A375 (cell line): ENCODE measurements around a stretch of chr9.

- RAMPAGE, long total RNA, result no peak
Observed at GRCh38 chr9:116697805-116698325, 10.8 kb downstream of the TRIM32 start.

DNA sequence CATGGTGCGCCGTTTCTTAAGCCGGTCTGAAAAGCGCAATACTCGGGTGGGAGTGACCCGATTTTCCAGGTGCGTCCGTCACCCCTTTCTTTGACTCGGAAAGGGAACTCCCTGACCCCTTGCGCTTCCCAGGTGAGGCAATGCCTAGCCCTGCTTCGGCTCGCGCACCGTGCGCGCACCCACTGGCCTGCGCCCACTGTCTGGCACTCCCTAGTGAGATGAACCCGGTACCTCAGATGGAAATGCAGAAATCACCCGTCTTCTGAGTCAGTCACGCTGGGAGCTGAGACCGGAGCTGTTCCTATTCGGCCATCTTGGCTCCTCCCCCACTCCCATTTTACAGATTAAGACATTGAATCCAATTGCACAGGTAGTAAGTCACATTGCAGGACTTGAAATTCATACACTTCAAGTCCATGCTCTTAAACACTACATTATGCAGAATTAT, 343.1 kb downstream of the ASTN2 start:
- RAMPAGE, long total RNA, result no peak

- RAMPAGE, long total RNA, result no peak
Observed at GRCh38 chr9:117487597-117488270, 72.9 kb upstream of the ASTN2 start.

DNA sequence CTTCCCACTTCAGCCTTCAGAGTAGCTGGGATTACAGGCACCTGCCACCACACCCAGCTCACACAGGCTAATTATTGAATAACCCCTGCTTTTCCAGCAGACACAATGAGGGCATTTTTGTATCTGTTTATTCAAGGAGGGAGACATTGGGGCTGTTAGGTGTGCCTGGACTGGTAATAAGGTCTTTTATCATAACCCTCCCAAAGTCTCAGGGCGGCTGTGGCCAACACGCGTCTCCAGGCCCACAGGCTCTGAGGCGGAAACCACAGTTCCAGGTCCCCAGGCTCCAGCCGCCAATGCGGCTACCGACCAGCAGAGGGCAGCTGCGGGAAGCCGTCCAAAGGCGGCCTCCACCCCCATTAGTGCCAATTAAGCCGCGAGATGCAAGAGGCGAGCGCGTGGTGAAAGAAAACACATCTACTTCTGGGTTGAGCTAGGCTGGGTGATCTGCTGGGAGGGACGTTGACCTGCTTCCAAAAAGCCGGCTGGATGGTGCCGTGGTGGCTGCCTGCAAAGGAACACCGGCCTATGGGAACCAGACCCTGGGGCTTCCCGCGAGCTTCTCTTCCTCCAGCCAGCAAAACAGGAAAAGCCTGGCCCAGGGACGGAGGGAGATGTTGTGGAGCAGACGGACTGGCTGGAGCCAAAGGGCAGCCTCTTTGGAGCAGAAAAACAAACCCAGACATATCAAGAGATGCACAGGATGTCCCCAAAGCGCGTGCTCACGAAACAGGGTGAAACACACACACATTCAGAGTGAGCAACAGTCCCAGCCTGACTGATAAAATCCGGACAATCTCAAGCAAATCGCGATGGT, 186.9 kb upstream of the BRINP1 start:
- RAMPAGE, long total RNA, result no peak

- RAMPAGE, long total RNA, result no peak
Observed at GRCh38 chr9:120491203-120491667, 88.7 kb downstream of the CDK5RAP2 start.

DNA sequence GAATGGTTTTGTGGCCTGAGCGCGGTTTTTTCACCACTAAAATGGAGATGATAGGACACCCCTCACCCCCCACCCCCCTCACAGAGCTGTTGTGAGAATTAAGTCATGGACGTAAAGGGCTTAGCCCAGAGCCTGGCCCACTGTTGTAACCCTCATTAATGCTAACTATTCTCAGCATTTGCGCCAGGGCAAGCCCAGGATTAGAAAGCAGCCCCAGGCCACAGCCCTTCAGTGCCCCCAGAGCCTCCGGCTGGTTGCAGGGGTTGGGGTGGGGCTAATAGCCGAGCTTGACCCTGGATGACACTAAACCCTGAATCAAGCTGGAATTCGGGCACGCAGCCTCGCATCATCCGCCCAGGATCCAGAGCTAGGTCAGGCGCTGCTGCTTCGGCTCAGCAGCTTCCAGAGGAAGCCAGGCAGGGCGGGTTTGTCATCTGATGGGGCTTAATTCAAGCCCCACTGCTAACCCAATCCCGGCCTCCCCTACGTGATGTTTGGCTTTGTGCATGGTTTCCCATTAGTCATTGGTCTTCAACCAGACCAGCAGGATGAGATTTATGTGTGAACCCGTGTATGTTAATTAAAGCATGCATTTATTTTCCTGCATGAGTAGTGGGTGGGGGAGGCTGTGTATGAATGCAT, 1.2 kb upstream of the MEGF9 start:
- RAMPAGE, long total RNA, result no peak

- RAMPAGE, long total RNA, result no peak
Observed at GRCh38 chr9:120723528-120723939, 9.3 kb upstream of the MEGF9 start.

DNA sequence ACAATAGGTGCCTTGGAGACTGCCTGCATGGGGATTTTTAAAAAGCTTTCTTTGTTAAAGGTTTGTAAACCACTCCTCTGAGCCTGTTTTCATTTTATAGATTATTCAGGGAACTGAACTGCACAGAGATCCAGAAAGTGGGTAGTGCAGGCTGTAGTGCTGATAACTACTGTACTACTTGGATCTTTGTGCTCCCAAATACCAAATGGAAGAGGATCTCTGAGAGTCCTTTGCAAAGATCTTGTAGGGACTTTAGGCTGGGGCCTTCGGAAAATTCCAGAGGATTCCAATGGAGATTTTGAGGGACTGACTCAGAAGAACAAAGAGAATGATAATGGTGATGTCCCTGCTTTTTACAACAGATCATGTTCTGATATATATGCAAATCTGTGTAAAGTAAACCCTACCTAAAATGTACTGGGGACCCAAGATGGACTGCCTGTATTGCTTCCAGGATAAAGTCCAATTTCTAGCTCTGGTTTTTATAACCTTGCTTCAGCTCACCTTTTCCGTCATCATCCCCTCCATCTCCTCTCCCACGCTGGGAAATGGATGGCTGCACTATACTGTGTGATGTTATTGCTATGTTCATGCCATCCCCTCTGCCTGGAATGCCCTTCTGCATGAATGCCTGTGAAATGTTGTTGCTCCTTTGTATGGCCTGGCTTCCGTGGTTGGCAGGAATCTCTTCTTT, 9.6 kb upstream of the PSMD5 start:
- RAMPAGE, long total RNA, result no peak

GRCh38 chr9:120890111-120890794, 13.3 kb upstream of the PHF19 start:
- RAMPAGE, long total RNA, result no peak

DNA sequence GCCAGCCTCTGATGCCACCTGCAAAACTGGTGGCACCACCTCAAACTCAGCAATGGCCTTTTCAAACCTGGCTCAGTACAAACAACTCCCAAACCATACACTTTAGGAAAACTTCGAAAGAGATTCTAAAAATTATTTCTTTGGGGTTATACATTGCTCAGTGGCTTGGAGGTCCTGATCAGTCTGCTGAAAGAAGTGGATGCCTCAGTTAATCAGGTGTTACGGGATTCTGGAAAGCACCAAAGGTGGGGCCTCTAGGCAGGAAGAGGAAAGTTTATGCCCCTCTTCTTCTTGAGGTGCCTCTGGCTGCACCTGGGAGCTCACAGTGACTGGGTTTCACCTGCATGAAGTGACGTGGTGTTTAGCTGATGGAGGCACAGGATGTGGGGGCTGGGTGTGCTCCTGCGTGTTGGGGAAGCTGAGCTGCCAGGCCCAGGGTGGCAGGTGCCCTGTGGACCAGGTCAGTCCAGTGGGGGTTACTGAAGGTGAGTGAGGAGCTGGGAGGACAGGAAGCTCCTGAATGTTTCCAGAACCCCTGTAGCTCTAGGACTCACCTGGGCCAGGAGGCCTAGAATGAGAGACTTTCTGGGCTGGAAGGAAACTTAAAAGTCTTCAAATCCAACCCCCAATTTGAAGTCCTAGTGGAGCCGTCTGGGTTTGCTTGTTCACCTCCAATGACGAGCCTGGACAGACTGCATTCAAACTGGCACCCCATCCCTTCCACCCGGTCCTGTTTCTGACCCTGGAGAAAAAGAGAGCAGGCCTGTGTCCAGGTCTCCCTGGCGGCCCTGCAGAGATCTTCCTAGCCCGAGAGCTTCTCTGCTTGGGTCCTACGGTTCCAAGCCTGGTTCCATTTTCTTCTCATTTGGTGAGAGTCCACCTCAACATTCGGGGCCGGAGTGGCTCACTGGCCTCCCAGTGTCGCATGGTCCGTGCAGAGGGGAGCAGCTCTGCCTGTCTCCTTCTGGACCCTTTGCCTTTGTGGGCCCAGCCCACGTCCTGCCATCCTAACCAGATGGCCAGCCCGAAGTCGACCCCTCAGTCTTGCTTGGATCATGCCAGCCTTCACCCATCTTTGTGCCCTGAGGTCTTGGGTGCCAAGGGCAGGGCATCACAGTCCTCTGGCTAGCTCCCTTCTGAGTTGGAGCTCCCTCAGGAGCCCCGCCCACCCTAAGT, 22.4 kb downstream of the TRAF1 start:
- RAMPAGE, long total RNA, result no peak

DNA sequence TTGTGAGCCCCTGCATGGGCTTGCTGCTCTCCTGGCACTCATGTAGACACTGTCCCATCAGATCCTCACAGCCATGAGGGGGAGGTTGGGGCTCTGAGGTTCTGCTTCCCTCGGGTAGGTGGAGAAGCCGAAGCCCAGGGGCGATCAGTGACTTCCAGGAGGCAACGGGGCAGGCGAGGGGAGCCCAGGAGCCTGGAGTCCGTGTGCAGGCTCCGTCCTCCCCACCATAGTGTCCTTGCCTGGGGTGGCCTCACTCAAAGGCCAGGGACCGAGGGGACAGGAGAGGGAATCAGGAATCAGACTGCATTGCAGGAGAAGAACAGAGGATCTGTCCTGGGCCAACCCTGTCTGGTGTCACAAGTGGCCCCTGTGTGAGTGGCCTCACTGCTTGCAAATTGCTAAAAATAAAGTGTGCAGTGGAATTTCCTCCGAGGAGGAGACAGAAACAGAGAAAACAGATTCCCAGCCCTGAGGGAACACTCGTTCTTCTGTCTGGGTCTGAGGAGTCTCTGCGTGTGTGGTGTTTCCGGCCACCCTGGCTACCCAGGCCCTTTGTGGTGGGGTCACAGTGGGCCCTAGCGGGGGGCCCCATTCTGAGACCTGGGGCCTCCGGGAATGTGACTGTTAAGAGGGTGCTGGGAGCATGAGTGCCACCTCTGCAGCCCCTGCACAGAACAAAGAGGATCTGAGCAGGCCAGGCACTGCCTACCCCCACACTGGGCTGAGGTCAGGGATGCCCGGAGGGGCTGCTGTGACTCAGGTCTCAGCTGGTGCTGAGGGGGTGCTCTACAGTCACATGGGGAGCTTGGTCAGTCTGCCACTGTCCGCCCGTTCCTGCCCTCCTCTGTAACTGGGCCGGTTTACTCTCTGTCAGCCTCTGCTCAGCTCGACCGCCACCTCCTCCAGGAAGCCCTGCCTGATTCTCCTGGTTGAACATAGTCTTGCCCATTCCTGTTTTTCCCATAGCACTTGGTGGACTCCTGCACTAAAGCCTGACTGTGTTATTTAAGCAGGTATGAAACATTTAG, 7.5 kb downstream of the TRAF1 start:
- RAMPAGE, long total RNA, result no peak

GRCh38 chr9:120923719-120924220, 2.8 kb downstream of the TRAF1 start:
- RAMPAGE, long total RNA, result no peak

DNA sequence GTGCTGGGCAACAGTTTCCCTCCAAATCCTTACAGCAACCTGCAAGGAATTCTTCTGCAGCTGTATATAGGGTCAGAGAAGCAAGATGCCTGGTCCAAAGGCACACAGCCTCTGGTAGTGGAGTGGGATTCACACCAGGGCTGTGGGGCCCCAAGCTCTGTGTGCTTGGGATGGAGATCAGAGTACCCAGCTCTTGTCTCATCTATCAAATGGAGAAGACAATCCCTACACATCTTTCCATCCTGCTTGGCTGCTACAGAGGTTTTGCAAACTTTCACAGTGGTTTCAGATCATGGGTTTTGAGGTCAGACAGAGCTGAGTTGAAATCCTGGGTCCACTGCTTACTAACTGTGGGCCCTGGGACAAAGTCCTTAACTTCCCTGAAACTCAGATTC, 429 bp upstream of the TRAF1 start:
- RAMPAGE, long total RNA, result no peak

- RAMPAGE, long total RNA, result no peak
Observed at GRCh38 chr9:120935265-120935720, 8.7 kb upstream of the TRAF1 start.

DNA sequence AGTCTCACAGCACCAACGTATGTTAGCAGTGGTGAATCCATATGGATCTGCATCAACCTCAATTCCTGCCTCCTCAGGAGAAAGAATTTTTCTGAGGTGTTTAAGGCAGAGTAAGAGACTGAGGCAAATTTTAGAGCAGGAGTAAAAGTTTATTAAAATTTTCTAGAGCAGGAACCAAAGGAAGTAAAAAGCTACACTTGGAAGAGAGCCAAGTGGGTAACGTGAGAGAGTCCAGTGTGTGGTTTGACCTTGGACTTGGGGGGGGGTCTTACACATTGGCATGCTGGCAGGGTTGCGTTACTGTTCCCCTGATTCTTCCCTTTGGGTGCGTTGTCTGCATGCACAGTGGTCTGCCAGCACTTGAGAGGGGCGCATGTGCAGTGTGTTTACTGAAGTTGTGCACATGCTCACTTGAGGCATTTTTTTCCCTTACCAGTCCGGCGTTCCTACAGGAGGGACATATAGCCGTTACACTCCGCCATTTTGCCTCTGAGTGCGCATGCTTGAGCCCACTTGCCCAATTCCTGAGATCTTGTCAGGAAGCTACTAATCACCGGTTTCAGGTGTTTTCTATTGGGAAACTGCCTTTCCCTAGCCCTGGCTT, 21.1 kb upstream of the RAB14 start:
- RAMPAGE, long total RNA, result no peak

DNA sequence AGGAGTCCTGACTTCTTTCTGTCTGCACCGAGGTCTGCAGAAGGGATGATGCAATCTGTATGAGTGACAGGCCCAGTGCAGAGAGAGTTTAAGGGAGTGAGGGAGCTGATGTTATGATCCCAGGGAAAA, 21.8 kb downstream of the GSN start:
- RAMPAGE, long total RNA, result no peak

GRCh38 chr9:121313526-121314094, 45.6 kb downstream of the GSN start:
- RAMPAGE, long total RNA, result no peak

GRCh38 chr9:121321035-121321597, 48.9 kb downstream of the STOM start:
- RAMPAGE, long total RNA, result no peak

DNA sequence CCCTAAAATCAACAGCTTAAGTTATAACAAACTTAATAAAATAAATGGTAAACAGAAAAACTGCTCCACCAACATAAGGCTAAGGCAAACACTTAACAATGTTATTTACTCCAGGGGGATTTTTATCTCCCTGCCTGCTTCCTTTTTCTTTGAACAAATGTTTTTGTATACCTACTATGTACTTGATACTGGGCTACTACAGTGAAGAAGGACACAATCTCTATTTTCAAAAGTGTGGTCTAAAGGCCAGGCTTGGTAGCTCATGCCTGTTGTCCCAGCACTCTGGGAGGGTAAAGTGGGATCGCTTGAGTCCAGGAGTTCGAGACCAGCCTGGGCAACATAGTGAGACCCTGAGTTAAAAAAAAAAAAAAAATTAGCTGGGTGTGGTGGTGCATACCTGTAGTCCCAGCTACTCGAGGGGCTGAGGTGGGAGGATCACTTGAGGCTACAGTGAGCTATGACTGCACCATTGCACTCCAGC, 3.4 kb downstream of the STOM start:
- RAMPAGE, long total RNA, result no peak

DNA sequence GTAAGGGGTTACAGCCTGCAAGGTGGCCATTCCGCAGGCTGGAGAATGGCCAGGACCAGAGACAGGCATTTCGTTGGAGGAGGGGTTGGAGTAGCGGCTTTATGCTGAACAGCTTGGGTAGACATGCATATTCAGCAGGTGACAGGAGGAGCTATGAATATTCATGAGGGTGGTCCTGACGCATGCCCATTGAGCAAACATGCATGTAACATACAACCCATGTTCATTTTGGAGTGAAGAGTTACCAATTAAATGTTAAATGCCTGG, 1.1 kb upstream of the STOM start:
- RAMPAGE, long total RNA, result no peak